ENCODE measurements around the gene SHH.

DNA sequence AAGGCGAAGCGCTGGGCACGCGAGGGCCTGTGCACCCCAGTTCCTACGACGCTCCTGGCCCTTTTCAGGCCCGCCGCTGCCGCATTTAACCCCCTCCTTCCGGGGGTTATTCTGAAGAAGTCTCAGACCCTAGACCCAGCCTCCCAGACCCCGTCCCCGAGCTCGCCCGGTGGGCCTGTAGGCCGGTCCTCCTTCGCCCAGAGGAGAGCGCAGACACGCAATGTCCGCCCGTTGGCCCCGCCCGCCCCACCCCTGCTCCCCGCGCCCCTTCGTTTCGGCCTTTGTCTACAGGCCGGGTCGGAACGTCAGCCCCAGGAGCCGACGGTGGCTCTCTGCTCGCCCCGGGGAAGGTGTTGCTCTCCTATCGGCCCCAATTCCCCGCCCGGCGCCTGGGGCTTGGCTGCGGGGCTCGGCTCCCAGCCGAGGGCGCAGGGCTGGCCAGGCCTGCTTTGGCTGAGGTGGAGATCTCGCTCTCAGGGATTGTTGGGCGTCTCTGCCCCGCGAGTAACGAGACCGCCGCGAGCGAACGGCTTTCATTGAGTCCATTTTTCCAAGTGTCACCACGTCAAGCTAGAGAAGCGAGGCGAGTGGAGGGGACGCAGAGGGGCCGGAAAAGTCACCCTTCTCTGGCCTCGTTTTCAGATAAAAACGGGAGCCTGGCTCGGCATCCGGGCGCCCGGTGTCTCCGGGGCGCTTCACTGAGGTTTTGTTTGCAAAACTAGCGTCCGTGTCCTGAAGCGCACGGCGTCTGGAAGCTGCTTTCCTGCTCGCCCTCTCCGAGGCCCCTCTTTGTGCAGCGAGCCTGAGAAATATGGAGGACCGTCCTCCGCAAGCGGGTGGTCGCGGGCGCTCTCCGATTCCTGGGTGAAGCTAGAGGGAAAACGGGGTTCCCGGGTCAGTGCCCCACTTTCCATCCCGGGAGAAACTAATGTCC, 3.8 kb upstream of the EN2 start:
- PRO-cap = no peak

DNA sequence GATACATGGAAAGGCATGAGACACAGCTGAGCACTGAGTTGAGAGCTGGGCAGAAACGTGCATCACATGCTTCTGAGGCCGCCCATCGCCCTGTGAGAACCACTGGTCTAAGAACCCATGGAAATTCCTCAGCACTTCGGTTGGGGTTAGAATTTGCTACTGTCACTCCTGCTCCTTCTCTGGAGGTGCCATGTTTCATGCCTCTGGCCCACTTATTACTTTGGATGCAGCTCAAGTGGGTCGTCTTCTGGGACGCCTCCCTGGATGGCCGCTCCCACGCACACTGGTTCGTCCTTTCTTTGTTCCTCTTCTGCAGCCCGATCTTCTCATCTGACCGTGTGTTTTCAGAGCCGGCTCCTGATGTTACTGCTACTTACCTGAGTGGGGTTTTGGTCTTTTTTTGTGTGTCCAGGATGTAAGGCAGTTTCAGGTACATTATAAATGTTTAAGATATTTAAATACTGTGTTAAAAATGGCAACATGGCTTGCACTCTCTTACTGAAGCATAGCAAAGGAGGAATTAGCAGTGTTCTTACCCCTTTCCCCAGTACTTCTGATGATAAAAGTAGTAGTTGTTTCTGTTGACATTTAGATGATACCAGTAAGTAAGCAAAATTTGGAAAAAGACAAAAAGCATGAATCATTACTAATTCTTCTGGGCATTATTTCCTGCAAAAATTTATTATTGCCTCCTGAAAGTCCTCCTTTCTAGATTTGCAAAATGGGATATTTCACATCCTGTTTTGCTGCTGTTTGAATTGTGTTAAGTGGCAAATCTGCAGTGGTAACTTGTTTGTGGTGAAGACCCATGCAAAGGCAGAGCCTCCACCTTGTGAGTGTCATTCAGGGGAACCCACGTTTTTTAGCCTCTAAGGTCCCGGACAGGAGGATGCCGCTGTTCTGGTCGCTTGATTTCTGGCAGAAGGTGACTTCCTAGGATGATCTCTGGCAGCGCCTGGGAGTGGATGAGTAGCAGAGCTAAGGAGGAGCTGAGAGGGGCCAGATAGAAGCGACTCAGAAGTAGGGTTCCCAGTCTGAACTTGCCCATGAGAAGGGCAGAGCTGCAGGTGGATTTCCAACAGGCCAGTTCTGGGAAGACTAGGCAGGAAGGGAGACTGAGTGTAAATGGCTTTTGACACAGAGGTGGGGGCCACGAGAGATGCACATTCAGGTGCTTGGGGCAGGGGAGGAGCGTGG, 59.3 kb downstream of the SHH start:
- PRO-cap = no peak

DNA sequence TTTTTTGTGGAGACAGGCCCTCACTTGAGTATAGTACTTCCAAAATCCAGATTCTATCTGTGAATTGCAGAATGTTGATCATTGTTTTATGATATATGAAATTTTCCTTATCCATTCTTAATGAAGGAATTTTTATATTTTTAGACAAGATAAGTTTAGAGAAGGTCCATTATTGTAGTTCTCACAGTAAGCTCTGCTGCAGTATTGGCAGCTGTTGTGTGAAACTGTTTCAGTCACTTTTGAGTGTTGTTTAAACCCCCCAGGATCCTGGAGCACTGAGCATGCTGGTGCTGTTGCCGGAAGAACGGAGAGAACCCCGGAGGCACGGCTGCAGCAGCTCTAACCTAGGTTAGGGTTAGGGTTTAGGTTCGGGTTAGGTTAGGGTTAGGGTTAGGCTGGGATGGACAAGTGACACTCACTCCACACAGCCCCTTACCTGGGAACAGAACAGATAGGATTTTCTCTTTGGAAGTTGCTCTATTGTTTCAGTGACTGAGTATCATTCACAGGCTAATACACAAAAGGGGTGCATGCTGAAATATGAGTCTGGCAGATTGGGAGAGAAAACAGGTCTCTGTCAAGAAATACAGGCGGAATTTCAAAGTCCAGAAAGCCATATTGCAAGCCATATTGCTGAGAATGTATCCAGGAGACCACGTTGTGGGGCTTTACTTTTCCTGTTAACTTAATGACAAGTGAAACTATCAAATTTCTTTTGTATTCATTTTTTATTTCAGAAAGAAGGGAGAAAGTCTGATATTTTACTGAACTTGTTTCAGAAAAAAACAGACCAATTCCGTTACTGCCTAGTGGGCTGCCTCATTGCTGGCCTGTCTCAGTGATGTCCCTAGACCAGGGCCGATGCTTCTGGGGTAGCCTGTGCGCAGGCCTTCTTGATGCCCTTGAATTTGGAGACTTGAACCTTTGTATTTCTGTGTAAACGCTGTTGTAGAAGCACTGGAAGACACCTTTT, 40.1 kb downstream of the SHH start:
- PRO-cap = no peak

DNA sequence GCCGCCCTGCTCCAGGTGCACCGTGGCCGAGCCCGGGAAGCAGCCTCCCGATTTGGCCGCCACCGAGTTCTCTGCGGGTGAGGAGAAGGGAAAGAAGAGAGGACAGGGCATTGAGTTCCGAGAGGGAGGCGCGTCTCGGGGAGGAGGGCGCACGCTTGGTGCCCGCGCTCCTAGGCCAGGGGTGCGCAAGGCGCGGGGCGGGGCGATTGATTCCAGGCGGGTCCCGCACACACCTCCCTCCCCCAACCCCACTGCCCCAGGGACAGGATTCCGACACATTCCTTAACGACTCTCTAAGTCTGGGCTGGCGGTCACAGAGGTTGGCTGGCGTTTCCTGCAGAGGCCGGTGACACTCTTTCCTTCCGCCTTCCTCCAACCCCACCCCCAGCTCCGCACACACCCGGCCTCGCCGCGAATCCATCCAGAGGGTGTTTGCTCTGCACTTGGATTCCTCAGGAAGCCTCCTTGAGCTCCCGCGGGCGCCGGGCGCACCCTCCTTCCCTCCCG, 8.6 kb downstream of the SHH start:
- PRO-cap = no peak

DNA sequence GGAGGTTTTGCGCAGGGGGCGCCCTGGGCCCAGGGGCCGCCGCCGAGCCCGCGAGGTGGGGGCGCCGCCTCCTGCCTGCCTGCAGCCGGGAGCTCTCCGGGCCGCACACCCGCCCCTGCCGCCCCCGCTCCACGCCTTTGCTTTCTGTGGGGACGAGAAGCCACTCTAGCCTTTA, 7.2 kb downstream of the SHH start:
- PRO-cap = no peak

DNA sequence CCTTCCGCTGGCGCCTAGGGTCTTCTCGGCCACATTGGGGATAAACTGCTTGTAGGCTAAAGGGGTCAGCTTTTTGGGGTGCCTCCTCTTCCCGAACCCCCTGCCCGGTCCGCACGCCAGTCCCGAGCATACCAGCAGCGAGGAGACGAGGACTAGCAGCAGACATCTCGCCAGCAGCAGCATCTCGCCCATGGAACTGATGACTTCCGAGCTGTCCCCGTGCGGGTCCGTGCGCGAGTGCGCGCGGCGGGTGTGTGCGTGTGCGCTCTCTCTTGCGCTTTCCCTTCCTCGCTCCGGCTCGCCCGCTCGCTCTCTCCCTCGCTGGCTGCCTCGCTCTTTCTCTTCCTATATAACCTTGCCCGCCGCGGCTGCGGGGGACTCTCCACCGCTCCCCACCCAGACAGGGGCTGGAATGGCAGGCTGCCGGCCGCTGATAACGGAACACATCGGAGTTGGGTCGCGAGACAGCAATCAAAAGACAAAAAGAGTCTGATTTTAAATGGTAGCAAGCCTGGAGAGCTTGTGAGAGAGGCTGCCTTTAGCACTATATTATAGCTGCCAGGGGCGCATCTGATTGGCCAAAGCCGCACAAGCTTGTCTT, at the start of gene SHH:
Gene SHH (minus strand): TSS at position 524 of the 601 bp plus-strand sequence.
- PRO-cap = no peak

- PRO-cap = no peak
These were observed 18.7 kb downstream of the RNF32 start for GRCh38 chr7:156658996-156659900.

- PRO-cap = no peak
These were observed 24.6 kb downstream of the RNF32 start for GRCh38 chr7:156664946-156665824.

DNA sequence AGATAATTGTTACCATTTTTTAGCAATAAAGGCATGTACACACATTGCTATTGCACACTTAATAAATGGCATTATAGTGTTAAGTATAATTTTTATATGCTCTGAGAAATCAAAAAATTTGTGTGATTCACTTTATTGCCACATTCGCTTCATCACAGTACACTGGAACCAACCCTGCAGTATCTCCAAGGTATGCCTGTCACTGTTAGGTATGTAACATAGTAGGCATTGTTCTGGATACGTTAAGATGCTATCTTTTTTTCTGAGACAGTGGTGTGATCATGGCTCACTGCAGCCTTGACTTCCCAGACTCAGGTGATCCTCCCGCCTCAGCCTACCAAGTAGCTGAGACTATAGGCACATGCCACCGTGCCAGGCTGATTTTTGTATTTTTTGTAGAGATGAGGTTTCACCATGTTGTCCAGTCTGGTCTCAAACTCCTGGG, 91.6 kb downstream of the LMBR1 start:
- PRO-cap = no peak

DNA sequence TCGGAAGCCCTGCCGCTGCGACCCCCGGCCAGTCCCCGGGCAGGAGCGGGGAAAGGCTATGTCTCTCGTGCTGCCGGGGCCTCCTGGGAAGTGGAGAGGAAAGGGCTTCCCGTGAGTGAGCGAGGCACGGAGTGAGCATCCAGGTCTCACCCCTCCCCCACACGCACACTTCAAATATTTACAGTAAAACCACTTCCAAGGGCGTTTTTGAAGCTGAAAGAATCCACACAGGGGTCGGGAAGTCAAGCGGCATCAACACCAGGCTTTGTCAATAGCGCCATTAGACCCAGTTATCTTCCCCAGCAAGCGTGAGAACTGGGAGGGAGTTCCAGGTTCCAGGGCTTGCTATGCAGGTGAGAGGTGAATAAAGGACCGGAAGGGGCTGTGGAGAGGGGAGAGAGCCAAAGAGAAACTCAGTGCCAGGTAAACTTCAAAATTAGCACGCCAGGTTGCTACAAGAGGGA, 1.2 kb upstream of the MNX1 start:
- PRO-cap = no peak

DNA sequence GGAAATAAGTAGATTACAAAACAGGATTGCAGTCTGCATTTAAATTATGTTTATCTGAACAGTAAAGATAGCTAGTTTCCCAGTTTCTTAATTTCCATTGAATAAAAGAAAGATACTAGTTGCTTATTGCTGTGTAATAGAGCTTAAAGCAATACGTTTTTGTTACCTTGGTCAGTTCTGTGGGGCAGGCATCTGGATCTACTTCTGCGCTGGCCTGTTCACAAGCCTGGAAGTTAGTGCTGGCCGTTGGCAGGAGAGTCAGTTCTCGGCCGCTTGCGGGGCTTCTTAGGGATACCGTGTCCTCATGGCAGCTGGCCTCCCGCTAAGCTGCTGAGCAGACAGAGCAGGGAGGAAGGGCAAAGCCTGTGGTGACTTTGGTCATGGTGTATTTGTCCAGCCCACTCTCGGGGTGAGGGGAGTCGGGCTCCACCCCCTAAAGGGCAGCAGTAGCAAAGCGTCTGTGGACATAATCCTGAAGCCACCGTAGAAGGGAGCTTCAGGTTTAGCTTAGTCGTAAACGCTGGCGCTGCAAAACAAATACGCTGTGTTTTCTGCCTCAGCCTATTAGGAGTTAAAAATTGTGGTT, 12.1 kb downstream of the UBE3C start:
- PRO-cap = no peak

DNA sequence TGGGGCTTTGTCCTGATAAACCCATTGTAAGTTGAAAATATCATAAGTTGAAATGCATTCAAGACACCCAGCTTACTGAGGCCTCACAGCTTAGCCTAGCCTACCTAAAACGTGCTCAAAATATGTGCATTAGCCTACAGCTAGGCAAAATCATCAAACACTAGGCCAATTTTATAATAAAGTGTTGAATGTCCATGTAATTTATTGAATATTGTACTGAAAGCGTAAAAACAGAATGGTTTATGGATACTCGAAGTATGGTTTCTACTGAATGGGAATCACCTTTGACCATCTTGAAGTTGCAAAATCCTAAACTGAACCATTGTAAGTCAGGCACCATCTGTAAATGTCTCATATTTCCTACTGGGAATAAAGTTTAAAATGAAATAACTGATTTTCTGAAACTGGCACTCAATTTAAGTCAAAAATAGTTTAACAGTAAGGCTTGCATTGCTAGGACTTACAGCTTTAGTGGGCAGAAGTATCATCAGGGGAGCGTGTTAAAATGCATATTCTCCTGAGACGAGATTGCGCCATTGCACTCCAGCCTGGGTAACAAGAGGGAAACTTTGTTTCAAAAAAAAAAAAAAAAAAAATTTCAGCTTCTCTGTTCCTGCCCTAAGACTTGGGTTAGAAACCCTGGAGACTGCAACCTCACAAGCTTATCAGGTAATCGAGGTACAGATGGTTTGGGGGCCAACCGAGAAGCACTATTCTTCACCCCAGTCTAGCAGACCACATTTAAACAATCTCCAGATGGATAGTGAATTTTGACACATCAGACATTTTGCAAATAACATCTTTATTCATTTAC, 65.3 kb downstream of the UBE3C start:
- PRO-cap = no peak

DNA sequence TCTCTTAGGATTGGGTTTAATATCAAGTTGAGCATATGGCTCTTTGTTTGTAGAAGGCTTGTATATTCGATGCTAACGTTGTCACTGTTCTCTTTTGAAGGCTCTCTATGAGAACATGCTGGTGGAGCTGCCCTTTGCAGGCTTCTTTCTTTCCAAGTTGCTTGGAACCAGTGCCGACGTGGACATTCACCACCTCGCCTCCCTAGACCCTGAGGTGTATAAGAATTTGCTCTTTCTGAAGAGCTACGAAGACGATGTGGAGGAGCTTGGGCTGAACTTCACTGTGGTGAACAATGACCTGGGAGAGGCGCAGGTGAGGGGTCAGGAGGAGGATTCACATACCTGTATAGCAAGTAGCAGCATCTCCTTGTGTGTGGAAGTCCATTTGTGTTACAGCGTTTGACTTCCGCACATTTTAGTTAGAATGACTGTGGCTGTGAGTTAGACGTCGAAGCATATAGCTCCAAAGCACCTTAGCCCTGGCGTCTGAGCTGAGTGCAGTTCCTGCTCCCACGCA, 88.5 kb upstream of the DNAJB6 start:
- PRO-cap = no peak

DNA sequence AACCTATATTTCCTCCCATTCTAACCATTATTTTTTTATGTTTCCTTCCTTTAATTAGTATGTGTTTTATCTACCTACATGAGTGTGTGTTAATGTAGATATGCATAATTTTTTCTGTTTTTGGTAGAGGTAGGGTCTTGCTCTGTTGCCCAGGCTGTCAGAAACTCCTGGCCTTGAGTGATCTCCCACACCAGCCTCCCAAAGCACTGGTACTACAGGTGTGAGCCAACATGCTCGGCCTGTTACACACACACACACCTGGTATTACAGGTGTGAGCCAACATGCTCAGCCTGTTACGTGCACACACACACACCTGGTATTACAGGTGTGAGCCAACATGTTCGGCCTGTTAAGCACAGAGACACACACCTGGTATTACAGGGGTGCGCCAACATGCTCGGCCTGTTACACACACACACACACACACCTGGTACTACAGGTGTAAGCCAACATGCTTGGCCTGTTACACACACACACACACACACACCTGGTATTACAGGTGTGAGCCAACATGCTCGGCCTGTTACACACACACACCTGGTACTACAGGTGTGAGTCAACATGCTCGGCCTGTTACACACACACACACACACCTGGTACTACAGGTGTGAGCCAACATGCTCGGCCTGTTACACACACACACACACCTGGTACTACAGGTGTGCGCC, 72.8 kb upstream of the DNAJB6 start:
- PRO-cap = no peak

GRCh38 chr7:157352309-157352769, 15.5 kb downstream of the DNAJB6 start:
- PRO-cap = no peak

DNA sequence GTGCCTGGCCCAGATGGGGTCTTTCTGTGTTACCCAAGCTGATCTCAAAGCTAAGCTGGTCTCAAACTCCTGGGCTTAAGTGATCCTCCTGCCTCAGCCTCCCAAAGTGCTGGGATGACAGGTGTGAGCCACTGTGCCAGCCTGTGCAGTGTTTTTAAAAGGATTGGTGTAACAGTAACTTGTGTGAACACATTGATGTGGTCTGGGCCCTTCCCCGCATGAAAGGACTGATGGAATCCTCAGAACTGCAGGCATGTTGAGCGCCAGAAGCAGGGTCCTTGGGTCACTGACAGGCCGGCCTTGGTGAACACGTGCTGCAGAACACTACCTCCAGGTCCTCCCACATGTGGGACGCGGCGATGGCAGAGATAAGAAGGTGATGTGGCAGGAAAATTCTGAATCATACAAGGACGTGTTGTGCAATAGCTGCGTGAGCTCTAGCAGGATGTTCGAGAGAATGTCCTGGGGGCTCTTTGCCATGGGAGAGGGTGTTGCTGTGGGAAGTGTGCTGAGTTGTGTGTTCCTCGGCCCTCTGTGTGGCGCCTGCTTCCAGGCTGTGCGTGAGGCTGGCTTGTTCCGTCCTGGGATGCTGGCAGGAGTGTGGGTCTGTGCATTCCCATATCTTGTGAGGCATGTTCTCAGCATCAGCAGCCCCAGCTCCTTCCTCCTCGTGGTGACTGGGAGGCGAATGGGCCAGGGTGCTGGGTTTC, 68.1 kb downstream of the DNAJB6 start:
- PRO-cap = no peak

GRCh38 chr7:157502616-157503370, 166.0 kb downstream of the DNAJB6 start:
- PRO-cap = no peak

- PRO-cap = no peak
These were observed 305.1 kb downstream of the DNAJB6 start for GRCh38 chr7:157642029-157642253.

DNA sequence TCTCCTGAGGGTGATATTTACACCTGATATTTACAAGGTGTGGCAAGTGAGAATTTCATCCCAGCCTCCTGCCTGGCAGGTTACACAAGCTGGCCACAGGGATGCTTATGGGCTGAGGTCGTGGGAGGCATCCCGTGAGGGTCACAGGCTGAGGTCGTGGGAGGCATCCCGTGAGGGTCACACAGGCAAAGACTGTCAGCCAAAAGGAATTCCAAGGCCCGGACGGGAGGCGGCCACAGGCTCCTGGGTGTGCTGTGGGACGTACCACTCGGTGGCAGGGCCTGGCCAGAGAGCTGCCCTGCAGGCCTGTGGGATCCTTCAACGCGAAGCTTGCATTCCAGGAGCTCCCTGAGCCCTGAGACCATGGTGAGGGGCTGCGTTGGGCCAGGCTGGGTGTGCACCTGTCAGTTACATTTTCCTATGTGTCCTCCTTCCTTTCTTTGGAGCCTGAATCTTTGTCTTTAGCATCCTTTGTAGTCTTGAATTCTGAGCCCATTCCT, 460.6 kb downstream of the DNAJB6 start:
- PRO-cap = no peak

- PRO-cap = no peak
These were observed 544.6 kb downstream of the DNAJB6 start for GRCh38 chr7:157881189-157882094.